ENCODE data around the gene DBNDD2.

DNA sequence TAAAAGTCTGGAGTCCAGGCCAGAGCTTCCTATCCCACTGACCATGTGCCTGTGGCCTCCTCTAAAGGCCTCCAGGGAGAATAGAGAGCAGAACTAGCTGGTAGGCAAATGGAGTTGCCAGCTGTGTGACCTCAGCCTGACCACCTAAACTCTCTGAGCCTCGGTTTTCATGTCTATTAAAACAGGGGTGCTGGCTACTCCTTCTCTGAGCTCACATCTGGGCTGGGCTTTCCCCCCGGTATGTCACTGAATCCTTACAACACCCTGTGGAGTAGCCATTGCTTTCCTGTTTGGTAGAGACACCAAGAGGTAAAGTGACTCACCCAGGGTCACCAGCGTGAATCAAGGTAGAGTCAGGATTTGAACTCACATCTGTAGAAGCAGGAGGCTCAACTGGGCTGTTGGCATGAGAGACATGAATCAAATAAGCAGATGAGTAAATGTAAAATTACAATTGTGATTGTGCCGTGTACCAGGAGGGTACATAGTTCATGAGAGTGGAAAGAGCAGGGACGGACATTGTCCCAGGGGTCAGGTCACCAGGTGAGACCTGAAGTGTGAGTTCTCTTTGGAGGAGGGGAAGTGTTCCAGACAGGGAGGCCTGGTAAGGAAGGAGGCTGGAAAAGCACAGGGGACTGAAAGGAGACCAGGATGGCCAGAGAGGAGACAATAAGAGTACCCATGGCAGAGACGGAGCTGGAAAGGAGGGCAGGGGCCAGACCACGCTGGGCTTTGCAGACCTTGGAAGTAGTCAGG is 132.0 kb downstream of the JPH2 start:
- RRBS = no CpG with 5 or more reads among the region's 7 CpGs

DNA sequence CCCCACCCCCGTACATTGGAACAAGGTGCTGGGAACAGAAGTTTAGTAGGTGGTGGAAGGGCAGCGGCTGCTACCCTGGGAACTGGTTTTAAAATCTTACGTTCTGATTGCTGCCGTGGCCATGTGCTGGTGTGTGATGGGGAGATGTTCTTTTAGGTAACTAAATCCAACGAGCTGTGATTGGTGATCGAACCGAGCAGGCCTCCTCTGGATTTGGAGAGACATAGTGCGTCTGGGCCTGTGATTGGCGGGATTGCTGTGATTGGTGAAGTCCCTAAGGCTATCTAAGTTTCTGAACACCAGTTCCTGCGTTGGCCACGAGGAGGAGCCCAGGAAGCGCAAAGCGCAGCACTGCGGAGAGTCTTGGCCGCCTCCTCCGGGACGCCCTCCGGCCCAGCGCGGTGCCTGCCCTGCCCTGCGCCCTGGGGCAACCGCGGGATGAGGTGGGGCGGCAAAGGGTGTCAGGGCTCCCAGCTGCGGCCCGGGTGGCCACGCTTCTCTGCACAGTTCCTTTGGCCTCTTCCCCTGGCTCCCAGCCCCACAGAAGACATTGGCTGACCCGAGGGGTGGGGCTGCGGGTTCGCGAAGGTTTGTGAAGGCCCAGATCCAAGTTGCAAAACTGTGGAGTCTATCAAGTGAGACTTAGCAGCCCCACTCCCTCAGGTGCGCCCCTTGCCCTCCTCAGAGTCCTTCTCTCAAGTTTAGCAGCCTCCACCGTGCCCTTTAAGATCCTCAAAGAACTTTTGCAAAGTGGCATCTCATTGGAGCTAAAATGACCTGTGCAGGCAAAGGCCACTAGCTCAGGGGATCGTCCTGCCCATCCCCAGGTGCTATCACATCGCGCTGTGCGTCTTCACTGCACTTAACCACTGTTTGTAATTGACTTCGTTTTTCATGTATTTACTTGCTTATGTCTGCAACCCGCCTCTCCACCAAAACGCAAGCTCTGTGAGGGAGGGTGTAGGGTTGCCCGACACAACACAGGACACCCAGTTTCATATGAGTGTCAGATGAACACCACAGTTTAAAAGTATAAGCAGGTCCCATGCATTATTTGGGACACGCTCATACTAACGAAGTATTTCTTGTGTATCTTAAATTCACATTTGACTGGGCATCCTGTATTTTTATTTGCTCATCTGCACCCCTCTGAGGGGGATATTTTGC is 33.3 kb downstream of the HNF4A start:
- RRBS = 5% methylated on average over 7 of the region's 43 CpGs

- RRBS = 65% methylated on average over 3 of the region's 25 CpGs
These were observed 45.4 kb downstream of the HNF4A start for GRCh38 chr20:44400674-44401450.

DNA sequence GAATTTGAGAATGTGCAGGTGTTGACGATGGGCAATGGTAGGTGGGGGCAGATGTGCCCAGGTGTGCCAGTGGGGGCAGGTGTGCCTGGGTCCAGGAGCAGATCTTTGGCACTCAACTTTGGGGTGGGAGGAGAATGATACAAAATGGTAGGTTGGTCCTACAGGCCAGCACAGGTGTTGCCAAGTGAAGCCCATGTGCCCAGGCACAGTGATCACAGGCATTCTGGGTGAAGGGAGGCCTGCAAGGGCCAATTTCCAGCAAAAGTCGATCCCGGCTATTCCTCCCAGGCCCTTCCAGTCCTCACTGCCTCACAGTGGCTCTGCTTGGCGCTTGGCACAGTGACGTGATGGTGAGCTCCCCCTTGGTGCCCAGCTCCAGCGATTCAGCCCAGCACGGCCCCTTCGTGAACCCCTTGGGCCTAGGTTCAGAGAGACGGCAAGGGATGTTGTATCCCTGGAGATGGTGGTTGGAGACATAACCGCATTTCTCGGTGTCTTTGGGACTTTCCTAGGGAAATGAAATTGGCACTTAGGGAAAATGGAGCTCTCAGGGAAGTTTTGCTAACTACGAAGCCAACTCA is 46.0 kb downstream of the HNF4A start:
- RRBS = no CpG with 5 or more reads among the region's 12 CpGs

DNA sequence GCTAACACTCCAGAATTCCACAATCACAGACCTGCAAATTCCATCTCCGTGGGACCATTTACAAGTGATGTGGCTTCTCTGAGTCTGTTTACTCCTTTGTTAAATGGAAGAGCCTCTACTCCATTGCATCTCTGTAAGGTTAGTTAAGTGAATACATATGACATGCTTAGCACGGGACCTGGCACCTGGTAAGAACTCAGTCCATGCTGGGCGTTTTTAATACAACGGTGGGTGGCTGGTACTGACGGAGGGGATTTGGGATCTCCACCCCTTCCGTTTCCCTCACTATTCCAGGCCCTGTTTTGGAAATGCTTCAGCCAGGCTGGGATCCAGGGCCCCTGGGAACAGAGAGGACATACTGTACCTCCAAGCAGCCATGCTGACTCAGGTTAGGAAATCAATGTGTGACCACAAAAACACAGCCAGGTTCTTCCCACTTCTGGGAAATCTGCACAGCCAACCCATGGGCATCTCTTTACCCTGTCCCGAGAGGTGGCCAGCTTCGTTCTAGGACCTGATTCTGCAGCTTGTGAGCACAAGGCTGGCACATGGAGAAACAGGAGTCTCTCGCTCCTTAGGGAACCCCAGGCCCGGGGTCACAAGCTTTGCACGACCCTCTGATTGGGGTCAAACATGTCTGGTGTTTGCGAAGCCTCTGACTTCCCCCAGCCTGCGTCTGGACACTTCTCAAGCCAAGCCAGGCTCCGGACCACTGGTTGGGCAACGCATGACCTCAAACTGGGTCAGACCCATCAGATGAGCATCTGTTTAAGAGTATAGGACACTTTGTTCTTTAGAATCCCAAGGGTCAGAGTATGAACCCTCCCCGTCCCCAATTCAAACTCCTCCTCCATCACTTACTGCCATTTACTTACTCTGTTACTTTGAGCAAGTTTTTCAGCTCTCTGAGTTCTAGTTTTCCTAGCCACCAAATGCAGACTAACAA is 8.3 kb upstream of the TTPAL start:
- RRBS = no CpG with 5 or more reads among the region's 16 CpGs

- RRBS = no CpG with 5 or more reads among the region's 4 CpGs
These were observed 9.6 kb upstream of the PKIG start for GRCh38 chr20:44572492-44573416.

GRCh38 chr20:44596894-44597436 is 14.6 kb downstream of the PKIG start:
- RRBS = no CpG with 5 or more reads among the region's 4 CpGs

DNA sequence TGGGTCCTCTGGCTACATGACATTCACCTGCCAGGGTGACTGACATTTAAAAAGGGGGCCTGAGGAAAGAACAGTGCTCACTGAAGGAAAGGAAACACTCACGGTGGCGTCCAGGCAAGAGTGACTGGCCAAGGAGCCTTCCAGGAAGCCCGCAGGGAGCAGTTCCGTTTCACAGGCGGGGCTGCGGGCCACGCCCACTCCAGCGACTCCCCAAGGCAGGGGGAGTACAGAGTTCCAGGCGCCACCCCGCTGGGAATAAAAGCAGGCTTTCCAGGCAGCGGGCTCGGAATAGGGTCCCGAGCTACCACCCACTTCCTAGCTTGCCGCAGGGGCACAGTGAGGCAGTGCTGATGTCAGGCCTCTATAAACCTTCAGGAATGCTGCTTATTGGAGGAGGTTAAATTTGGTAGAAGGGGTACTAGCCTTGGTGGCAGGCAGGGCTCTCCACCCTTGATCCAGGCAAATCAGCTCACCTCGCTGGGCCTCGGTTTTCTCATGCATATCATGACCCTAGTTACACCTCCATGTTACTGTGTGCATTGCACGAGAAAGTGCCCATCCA is 34.3 kb downstream of the PKIG start:
- RRBS = no CpG with 5 or more reads among the region's 17 CpGs

- RRBS = no CpG with 5 or more reads among the region's 9 CpGs
These were observed 14.0 kb downstream of the ADA start for GRCh38 chr20:44637264-44638101.

- RRBS = no CpG with 5 or more reads among the region's 17 CpGs
These were observed 9.0 kb downstream of the ADA start for GRCh38 chr20:44642226-44643205.

GRCh38 chr20:44728686-44729627 is 13.8 kb downstream of the CCN5 start:
- RRBS = no CpG with 5 or more reads among the region's 14 CpGs

DNA sequence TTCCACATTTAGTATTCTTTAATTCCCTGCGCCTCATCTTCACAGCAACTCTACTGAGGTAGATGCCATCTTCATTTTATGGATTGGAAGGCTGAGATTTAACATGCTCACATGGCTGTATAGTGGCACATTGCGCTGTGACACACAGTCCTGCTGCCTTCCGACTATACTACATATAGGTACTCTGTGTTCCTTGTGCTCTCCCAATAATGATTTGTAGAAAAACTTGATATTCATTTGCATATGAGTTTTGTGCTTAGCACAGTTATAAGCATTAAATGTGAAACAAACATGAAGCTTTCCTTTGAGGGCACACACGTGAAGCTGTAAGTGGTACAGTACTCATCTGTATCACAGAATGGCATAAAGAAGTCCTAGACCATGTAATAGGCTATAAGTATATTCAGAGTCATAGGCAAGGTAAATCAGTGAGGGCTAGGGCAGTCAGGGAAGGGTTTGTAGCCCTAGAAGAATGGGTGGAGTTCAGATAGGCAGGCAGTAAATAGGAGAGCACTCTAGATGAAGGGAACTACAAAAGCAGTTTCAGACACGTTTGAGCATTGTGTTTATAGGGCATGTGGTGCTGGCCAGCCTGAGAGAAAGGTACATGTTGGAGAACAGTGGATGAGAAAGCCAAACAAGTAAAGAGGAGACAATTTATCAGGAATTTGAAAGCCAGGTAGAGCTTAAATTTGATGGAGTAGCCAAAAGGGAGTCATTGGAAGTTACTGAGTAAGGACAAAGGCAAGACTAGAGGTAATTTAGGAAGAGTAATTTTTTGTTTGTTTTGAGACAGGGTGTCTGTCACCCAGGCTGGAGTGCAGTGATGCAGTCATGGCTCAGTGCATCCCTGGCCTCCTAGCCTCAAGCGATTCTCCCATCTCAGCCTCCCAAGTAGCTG is 9.4 kb downstream of the YWHAB start:
- RRBS = no CpG with 5 or more reads among the region's 6 CpGs

DNA sequence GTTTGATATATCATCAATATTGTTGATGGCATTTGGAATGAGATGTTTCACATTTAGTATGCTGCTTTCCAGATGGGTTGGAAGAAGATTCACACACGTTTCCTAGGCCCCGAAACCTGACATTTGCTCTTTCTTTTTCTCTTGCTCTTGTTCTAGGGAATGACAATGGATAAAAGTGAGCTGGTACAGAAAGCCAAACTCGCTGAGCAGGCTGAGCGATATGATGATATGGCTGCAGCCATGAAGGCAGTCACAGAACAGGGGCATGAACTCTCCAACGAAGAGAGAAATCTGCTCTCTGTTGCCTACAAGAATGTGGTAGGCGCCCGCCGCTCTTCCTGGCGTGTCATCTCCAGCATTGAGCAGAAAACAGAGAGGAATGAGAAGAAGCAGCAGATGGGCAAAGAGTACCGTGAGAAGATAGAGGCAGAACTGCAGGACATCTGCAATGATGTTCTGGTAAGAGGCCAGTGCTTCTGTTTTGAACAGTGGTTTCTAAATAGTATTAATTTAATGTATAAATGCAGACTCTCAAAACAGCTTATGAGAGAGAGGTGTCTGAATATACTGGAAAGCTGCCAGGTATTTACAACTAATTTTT is 8.4 kb upstream of the PABPC1L start:
- RRBS = no CpG with 5 or more reads among the region's 10 CpGs

- RRBS = no CpG with 5 or more reads among the region's 11 CpGs
These were observed 44.3 kb downstream of the KCNS1 start for GRCh38 chr20:45056349-45057292.

GRCh38 chr20:45081143-45081921 is 19.6 kb downstream of the KCNS1 start:
- RRBS = no CpG with 5 or more reads among the region's 7 CpGs

DNA sequence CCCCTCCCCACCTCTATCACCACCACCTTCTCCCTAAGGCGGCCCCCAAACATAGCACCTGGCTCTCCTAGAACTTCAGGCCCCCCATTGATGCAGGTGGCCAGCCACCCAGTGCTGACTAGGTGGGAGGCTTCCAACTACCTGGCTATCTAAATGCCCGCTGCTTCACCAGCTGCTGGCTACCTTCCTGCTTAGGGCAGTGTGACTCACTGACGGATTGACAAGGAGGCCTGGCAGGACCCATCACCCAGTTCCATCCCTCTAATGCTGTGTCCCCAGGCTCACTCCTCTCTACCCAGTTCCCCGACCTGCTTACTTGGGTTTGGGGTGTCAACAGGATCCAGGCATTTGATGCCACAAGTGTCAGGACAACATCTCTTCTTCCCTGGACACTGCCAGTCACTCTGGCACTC is 1.1 kb downstream of the SLPI start:
- RRBS = no CpG with 5 or more reads among the region's 4 CpGs

DNA sequence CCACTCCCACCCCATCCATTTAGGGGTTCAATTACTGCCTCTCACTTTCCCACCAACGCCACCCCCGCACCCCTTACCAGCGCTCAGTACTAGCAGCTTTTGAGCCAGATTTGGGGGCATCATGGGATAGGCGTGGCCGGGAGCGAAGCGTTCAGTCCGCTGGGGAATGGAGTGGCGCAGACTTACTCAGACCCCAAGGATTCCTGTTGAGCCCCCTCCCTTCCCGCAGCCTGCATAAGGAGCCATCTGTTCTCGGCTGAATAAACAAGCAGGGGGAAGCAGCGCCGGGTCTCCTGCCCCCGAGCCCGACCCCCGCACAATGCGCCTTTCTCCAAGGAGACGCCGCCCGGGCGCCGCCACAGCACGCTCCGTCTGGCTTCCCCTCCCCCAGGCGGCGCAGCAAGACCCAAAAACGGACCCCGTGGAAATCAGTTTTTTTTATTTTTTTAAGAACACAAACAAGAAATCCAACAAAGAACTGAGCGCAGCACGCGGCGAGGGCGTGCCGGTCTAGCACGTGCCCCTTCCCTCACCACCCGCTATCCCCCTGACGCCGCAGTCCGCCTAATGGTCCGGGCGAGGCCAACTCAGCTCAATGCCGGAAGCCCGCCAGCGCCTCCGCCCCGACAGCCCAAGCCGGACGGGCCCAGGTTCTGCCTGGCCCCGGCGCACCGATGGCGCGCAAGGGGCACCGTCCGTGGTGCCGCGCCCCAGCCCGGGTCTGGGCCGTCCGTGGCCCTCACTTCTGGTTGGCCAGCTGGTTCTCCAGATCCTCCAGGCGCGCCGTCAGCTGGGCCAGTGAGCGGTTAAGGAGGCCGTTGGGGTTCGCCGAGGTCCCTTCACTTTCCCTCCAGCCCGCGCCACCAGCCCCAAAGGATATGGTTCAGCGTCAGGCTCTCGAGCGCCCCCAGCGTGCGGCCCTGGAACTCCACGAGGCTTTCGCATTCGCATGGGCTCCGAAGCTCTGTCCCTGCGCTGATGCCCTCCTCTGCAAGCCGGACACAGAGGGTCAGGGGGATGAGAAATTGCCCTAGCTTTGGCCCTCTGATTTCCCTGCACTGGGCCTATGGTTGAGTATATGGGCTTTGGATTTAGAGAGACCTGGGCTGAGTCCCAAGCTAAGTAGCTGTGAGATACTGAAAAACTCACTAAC is 13.2 kb upstream of the RBPJL start:
- RRBS = 6% methylated on average over 31 of the region's 80 CpGs

DNA sequence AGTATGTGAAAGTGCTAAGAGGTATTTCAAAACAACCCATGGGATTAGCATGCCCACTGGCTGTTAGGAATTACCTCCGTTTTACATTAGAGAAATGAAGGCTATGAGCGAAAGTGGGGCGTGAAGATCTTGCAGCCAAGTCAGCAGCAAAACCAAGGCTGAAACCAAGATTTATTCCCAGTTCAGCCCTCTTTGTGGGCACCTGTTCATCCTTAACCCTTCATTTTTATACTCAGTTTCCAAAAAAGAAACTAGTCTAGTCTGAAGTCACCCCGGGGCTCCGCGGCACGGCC is 9.7 kb downstream of the SDC4 start:
- RRBS = no CpG with 5 or more reads among the region's 7 CpGs

- RRBS = no CpG with 5 or more reads among the region's 10 CpGs
These were observed at the start of gene DBNDD2 for GRCh38 chr20:45407726-45408434. DBNDD2 (plus strand) TSS chr20:45408289.

DNA sequence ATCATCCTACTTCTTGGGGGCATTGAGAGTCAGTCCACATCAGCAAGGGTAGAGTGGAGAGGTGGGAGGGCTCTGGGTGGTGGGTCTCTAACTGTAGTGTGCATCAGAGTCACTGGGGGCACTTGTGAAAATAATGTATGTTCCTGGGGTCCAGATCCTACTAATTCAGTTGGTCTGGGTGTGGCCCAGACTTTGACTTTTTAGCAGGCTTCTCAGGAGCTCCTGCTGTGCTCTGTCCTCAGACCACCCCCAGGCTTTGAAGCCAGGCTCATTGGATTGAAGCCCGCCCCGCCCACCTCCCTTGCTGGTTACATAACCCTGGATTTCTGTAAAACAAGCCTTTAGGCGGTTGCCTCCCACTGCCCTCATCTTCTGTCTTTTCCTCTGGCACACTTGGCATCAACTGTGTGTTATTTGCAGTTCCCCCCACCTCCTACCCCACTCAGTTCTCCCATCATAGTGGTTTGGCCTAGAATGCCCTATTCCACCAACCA is 10.6 kb downstream of the PIGT start:
- RRBS = no CpG with 5 or more reads among the region's 3 CpGs

All from AG09309 (cell line).